ENCODE measurements around a stretch of chr5.

- PRO-cap: no peak
These were observed 11.4 kb downstream of the CD74 start for GRCh38 chr5:150401461-150401648.

DNA sequence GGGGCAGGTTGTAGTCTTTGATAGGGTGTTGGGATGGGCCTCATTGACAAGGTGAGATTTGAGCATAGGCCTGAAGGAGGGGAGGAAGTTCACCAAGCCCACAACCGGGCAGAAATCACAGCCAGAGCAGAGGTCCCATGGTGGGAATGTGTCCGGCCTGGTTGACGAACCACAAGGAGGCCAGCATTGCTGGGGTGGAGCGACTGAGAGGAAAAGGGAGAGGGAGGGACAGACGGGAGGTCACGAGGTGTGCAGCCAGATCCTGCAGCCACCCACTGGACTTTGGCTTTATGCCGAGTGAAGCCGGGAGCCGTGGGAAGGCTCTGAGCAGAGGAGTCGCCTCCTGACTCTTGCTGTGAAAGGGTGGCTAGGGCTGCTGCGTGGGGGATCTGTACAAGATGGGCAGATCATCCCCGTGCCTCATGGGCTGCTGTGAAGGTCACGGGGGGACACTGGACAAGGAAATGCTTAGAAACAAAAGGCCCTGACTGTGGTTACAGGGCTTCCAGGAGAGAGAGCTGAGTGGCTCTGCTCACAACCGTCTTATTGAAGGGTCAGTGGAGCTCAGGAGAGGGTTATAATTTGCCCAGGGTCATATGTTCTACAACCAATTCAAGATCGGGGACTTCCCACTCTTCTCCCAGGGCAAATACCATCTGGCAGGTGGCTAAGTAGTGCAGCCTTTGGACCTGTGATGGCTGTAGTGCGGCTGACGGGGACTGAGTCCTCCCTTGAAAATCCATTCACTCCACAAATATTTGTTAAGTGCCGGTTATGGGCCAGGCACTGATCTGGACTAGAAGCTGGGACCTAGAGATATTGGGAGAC lies 15.6 kb upstream of the CD74 start:
- PRO-cap: no peak

- PRO-cap: no peak
These were observed 21.0 kb upstream of the NDST1 start for GRCh38 chr5:150487038-150487320.

GRCh38 chr5:150500754-150501460 lies 7.0 kb upstream of the NDST1 start:
- PRO-cap: no peak

GRCh38 chr5:150501655-150502591 lies 6.0 kb upstream of the NDST1 start:
- PRO-cap: no peak

- PRO-cap: no peak
These were observed 30.3 kb downstream of the NDST1 start for GRCh38 chr5:150538048-150538720.

GRCh38 chr5:150552338-150552660 lies 44.4 kb downstream of the NDST1 start:
- PRO-cap: no peak

DNA sequence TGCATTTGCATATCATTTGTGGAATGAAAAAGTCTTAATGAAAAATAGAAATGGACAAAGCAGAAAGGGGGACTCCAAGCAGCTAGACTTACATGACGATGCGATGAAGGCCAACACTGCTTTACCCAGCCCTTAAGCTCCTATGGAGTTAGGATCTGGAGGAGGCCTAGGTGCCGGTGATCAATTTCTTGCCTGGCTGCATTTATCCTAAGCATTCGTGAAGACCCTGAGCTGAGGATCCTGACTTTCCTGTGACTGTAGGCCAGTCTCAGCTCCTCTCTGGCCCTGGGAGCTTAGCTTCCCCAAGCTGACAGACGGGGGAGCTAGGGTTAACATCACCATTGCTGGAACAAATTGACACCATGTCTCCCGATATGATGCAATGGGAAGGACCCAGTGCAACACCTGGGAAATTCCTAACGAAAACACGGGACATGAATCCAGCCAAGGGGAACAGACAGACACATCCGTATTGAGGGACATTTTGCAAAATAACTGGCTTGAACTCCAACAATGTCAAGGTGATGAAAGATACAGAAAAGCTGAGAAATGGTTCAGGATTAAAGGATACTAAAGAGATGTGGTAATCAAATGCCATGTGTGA lies 52.4 kb downstream of the NDST1 start:
- PRO-cap: no peak

- PRO-cap: no peak
These were observed 52.2 kb upstream of the SYNPO start for GRCh38 chr5:150588173-150588835.

DNA sequence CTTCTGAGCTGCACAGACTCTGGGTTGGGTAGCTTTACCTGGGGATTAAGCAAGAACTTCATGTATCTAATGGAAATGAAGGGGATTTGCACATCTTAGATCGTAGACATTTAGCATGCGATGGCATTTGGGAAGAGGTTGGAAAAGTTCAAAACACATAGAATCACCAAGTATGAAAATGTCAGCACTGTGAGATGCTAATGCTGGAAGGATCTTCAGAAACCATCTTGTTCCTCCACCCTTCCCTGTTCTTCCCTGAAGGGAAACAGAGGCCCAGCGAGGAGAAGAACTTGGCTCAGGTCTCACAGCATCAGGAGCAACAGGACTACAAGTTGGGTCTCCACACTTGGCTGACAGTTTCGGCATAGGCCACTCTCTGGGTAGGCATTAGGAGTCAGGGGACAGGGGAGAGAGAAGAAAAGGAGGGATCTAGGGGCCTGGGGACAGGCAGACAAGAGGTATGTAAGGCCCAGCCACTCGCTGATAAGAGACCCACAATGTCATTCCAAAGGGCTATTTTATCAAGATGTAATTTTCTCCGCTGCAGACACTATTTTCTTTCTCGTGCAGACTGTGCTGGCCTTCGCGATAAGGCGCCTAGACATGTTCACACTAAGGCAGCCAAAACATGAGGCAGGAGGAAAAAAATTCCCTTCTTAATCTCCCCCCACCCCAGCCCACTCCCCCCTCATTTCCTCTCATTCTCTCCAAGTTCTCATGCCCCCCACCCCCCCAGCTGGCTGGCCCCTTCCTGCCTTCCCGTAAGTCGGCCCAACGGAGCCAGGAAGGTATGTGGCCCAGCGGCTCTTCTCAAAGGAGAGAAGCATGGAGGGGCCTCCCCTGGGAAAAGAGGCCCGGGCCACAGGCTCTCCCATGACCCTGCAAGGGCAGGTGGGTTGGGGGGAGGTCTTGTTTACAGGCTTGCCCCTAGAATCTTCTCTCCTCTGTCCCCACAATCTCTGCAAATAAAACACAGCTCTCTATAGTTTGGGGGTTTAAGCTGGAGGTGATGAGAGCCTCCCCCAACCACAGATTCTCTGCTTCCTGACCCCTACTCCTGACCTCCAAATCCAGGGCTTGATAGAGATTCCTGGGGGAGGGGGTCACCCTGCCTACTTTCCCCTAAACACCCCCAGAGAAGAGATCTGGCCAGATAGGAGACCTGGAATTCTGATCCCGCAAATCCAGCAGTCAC lies 44.9 kb upstream of the SYNPO start:
- PRO-cap: no peak

DNA sequence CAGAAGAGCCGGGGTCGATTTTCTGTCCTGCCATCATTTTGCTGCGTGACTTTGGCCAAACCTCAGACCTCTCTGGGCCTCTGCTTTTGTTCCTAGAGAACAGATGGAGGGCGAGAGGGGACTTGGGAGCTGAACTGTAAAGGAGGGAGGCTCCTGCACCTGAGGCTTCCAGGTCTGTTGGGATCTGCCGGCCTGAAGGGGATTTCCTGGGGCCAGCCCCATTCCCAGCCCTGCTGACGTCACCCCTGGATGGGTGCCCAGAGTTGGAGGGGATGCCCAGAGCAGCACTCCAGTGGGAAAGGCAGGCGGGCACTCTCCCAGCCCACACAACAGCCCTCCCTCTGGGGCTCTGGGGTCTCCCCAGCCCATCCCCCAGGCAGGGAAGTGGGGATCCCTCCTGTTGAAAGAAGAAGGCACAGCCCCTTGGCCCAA lies 40.4 kb upstream of the SYNPO start:
- PRO-cap: no peak

GRCh38 chr5:150617014-150617396 lies 23.5 kb upstream of the SYNPO start:
- PRO-cap: no peak

GRCh38 chr5:150671916-150673114 lies 11.3 kb downstream of the MYOZ3 start:
- PRO-cap: bidirectional peak, plus-strand start at chr5:150672085, minus-strand start at chr5:150672056; bidirectional peak, plus-strand start at chr5:150672529, minus-strand start at chr5:150672395

DNA sequence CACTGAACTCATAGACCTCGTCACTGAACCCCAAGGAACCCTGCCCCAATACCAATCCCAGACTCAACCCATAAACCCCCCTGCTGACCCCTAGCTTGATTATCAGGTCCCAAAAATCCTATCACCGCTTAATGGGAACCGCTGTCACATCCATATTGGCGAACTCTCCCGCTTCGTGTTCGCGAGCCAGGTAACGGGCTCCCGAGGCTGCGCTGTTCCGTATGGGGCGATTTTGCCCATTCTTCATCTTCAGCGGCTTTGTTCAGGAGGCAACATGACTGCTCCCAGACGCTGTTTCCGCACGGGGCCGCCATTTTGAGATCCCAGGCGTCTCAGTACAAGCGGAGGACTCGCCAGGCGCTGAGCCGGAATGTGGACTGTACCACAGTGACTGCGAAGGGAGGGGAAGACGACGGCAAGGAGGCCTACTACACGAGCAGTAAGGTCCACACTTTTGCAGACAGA lies 41.5 kb upstream of the ZNF300 start:
- PRO-cap: no peak

- PRO-cap: no peak
These were observed 6.2 kb downstream of the GPX3 start for GRCh38 chr5:151026519-151027055.

DNA sequence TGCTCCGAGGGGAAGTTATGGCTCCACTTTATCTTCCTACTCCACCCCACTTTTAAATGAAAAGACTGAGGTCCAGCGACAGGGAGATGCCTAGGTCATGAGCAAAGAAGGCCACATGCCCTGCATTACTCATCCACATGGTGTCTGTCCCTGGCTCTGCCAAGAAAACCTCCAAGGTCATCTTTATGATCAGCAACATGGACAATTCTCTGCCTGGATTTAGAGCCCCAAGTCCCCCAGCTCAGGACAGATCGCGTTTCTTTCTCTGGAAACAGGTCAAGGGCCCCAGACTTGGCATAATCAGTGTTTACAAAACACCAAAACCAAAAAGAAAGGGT lies 17.4 kb downstream of the GPX3 start:
- PRO-cap: no peak

DNA sequence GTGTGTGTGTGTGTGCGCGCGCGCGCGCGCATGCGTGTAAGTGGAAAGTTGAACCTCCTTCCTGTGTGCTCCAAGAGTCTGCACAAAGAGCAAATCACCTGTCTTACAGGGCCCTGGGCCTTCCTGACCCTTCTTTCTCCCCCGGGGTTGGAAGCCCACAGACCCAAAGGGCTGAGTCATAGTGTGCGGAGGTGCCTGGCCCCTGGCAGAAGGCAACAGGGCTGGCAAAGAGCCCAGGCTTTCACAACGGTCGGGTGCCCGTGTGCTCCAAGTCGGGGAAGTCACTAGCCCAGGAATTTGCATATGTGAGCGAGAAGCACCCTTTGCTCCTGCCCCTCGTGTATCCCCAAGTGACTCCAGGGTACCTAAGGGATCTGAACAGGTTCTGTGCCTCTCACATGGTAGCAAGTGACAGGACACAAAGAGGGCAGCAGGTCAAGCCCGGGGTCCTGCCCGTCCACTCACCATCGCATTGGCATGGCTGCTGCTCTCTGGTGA lies 20.9 kb downstream of the TNIP1 start:
- PRO-cap: no peak

GRCh38 chr5:151063346-151064077 lies 17.3 kb downstream of the TNIP1 start:
- PRO-cap: no peak

DNA sequence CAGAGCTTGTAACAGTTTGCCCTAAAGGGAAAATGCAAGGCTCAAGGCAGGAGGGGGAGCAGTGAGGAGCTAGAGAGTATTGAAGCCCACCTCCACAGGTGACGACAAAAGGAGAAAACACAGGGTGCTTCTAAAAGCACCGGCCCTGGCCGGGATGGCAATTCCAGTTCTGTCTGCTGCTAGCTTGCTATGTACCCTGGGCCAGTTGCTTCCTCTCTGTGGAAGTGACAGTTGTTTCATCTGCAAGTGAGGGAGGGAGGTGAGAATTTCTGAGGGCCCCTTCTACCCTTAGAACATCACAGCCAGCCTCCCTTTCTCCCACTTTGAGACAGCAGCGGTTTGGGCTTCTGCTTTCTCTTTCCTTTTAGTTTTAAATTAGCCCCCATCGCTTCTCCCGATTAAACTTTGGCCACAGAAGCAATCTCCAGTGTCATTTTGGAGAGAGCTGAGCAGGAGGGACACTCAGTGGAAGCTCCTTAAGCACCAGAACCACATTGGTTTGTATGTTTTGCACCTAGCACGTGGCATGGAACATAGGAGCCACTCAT lies 17.3 kb upstream of the TNIP1 start:
- PRO-cap: no peak

DNA sequence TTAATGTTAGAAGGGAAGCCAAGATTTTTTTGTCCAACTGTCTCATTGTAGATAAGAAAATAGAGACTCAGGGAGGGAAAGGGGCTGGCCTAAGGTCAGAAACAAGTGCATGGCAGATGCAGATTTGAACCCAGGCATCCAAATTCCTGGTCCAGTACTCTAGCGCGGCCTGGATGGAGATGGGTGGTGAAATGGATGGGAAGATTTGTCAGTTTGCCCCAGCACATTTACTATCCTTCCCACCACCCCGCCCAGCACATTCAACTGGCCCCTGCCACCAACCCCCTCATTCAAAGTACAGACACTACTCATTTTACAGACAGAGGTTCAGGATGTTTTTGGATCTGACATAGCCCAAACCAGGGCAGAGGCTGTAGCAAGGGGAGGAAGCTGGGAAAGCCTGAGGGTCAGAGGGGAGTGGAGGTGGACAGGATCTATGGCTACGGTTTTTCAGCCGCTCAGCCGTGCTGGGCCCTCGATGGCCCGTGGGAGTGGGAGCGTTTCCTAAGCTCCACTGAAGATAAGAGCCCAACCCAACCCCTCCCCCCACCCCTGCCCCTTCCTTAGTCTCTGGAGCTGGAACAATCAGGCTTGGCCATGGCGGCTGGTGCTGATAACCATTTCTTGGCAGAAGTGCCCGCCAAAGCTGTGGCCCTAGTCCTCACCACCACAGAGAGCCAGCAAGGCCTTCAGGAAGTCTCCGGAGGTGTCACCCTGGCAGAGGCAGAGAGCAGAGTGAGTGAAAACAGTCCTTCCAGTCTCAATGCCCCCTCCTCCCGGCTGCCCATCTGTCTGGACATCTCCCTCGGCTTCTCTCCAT lies 20.2 kb upstream of the TNIP1 start:
- PRO-cap: no peak

All from NALM6 (cell line).